ENCODE data around the genes E2F7 and PTPRQ.

- PRO-cap, result no peak
Observed at GRCh38 chr12:76787034-76787334, 23.1 kb downstream of the ZDHHC17 start.

DNA sequence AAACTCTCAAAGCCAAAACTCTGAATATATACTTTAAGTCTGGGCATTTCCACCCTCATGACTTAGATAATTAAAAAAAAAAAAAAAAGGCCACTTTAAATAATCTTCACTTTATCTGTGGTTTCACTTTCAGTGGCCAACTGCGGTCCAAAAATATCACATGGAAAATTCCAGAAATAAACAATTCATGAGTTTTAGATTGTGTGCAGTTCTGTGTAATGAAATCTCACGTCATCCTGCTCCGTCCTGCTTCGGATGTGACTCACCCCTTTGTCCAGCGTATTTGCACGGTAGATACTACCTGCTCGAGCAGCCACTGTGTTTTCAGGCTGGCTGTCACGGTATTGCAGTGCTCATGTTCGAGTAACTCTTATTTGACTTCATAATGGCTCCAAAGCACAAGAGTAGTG is 2.5 kb downstream of the E2F7 start:
- PRO-cap, result no peak

DNA sequence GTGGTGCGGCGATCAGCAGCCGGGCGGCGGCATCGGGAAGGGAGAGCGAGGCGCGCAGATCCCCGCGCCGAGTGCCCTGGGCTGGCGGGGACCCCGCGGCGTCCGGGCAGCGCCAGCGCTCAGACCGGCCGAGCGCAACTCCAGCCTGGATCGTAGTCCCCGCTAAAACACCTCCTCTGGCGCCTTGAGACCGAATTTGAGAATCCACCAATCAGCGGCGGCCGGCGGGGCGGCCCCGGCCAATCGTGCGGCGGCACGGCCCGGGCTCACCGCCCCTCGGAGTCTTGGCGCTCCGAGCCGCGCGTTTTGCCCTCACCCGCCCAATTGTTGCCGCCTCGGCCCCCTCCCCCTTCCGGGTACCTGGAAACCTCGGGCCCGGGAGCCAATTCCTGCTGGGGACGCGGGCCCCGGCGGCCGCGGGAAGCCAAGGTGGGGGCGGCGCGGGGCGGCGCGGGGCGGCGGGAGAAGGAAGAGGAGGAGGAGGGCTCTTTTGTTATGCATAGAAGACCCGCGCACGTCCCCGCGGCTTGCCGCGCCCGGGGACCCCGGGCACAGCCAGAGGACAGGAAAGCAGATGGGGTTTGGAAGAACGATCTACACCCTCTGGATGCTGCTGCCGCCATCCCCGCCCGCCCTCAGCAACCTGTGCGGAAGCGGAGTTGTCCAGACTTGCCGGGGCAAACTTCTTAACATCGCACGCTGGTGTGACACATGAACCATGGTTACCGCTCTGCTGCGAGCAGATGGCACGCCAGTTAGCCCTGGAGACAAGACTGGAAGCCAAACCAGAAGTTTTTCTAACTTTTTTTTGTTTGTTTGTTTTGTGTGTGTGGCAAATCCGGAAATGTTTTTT is at the start of gene E2F7:
TSS of gene E2F7 (minus strand) at position 158 of the 853 bp plus-strand sequence.
- PRO-cap, result bidirectional peak, plus-strand start at position 385 of the sequence, minus-strand start at position 140 of the sequence

- PRO-cap, result no peak
Observed at GRCh38 chr12:77939905-77940456, 109.3 kb downstream of the NAV3 start.

GRCh38 chr12:77940736-77941221 is 110.1 kb downstream of the NAV3 start:
- PRO-cap, result no peak

GRCh38 chr12:79183697-79184176 is 319.2 kb downstream of the SYT1 start:
- PRO-cap, result no peak

DNA sequence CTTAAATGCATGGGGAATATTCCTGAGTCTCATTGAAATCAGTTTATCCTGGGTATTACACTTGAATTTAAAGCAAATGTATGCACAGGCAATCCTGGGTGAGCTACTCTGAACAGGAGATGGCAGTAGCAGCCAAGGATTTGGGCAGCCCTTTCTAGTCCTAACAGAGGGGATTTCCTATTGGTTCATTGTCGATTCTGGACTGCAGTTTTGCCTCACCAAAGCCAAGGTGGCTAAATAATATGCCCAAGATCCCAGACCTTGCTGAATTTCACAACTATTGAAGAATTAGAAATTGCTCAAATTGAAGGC is 282.8 kb downstream of the PAWR start:
- PRO-cap, result no peak

GRCh38 chr12:79547347-79548406 is 143.1 kb downstream of the PAWR start:
- PRO-cap, result no peak

DNA sequence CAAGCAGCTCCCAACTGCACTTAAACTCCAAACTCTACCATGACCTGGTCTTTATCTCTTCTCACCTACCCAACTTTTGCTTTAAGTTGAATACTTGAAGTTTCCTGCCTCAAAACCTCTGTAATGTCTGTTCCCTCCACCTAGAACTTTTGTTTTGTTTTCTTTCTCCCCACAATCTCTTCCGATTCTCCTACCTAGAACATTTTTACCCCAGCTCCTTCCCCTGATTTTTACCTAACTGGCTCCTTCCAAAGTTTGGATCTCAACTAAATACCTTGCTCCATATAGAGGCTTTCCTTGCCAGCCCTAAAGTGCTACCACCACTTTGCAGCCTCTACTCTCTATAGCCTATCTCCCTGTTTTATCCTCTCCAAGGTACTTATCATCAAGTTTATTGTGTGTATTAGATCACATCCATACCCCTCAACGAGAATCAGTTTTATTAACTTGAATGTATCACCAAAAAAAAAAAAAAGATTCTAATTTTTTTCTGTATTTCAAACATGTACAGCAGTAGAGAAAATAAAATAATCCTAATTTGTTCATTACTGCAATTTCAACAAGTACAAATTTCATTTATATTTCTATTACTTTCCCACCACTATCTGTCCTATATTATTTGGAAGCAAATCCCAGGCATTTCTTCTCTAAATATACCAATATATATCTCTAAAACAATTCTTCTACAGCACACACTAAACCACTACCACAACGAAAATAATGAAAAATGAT is 18.3 kb downstream of the PAWR start:
- PRO-cap, result no peak

GRCh38 chr12:79688686-79689193 is 2.0 kb downstream of the PAWR start:
- PRO-cap, result no peak

GRCh38 chr12:79897586-79898251 is 37.2 kb downstream of the PPP1R12A start:
- PRO-cap, result no peak

- PRO-cap, result no peak
Observed at GRCh38 chr12:79935650-79936207, 832 bp upstream of the PPP1R12A start.

GRCh38 chr12:79936709-79937217 is 1.9 kb upstream of the PPP1R12A start:
- PRO-cap, result no peak

- PRO-cap, result no peak
Observed at GRCh38 chr12:80443655-80444647, at the start of gene PTPRQ. Gene PTPRQ (plus strand): TSS chr12:80444235.

GRCh38 chr12:80445075-80445663 is 1.1 kb downstream of the PTPRQ start:
- PRO-cap, result no peak

- PRO-cap, result bidirectional peak, plus-strand start at chr12:80937246, minus-strand start at chr12:80937255
Observed at GRCh38 chr12:80936130-80937412, 1.2 kb downstream of the LIN7A start.

DNA sequence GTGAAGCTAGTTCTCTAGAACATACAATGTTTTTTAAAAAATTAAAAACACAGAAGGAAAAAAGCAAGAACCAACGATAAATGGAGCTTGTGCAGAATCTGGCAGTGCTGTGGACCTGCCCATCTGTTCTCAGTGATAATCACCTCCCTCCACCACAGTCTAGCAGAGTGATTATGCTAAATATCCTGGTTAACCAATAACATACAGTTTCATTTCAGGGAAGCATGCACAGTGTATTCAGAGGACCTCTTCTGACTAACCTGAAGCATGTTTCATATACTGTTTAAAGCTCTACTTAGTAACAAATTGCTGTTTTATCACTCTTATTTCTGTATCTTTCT is 160.9 kb downstream of the PPFIA2 start:
- PRO-cap, result no peak

DNA sequence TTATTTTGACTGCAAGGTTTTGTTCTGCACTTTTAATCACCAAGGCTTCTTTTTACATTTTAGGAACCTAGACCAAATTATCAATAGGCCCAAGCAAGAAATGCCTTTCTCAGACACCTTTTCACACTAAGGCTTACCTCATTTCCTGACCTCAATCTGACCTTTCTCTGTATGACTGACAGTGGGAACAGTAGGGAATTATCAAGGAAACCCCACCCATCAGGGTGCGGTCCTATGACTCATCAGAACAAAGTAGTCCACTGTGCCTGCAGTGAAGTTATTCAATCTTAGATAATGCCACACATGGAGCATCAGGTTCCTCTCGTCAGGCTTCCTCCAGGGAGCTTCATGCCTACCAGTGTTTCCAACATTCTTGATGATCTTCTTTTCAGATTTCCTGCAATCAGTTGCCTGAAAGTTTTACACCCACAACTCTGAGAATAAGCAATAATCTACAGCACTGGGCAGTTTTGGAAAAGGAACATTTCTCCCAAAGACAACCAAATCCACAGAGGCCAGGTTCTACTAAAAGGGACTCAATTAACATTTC is 36.0 kb upstream of the TMTC2 start:
- PRO-cap, result no peak

DNA sequence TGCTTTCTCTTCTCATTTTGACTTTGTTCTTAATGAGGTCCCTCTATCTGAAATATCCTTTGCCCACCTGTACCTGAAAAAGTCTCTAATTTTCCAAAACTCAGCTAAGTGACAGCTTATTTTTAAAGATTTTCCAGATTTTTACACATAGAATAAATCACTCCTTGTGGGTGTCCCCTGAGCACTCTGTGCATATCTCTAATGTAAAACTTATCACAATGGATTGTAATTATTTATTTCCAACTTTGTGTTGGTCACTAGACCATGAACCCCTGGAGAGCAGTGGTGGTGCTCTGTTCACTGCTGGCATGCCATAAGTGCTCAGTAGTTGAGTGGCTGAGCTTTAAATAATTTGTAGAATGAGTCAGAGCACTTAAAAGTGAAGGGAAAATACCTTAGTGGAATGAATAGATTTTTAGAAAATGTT is 6.5 kb downstream of the MGAT4C start:
- PRO-cap, result no peak

DNA sequence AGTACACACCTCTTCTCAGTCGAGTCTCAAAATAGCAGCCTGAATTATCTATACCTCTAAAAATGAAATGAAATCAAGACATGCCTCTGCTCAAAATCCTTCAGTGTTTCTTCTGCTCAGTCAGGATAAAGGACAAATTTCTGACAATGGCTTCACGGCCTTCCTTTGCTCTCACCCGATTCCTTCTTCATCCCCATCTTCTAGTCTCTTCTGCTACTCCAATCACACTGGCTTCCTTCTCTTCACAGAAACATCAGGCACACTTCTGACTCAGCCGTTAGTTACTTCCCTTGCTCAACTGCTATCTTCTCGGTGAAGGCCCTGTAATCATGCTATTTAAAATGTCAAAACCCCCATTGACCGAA is 161.2 kb downstream of the KITLG start:
- PRO-cap, result no peak